Epithelial cell of esophagus (primary cell): ENCODE measurements around a stretch of chr1.

- RRBS: no CpG with 5 or more reads among the region's 11 CpGs
Observed at GRCh38 chr1:203177231-203178026, 1.8 kb upstream of the MYBPH start.

DNA sequence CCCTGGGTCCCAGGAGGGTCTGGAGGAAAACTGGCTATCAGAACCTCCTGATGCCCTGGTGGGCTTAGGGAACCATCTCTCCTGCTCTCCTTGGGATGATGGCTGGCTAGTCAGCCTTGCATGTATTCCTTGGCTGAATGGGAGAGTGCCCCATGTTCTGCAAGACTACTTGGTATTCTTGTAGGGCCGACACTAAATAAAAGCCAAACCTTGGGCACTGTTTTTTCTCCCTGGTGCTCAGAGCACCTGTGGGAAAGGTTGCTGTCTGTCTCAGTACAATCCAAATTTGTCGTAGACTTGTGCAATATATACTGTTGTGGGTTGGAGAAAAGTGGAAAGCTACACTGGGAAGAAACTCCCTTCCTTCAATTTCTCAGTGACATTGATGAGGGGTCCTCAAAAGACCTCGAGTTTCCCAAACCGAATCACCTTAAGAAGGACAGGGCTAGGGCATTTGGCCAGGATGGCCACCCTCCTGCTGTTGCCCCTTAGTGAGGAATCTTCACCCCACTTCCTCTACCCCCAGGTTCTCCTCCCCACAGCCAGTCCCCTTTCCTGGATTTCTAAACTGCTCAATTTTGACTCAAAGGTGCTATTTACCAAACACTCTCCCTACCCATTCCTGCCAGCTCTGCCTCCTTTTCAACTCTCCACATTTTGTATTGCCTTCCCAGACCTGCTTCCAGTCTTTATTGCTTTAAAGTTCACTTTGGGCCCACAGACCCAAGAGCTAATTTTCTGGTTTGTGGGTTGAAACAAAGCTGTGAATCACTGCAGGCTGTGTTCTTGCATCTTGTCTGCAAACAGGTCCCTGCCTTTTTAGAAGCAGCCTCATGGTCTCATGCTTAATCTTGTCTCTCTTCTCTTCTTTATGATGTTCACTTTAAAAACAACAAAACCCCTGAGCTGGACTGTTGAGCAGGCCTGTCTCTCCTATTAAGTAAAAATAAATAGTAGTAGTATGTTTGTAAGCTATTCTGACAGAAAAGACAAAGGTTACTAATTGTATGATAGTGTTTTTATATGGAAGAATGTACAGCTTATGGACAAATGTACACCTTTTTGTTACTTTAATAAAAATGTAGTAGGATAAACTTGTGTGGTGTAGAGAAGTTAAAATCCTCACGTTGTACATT lies 3.6 kb downstream of the BTG2 start:
- RRBS: no CpG with 5 or more reads among the region's 5 CpGs

GRCh38 chr1:203536744-203537482 lies 43.0 kb downstream of the OPTC start:
- RRBS: 0% methylated on average over 1 of the region's 5 CpGs

- RRBS: no CpG with 5 or more reads among the region's 2 CpGs
Observed at GRCh38 chr1:203658126-203658483, 31.5 kb downstream of the ATP2B4 start.

GRCh38 chr1:203663054-203663812 lies 36.6 kb downstream of the ATP2B4 start:
- RRBS: no CpG with 5 or more reads among the region's 4 CpGs

DNA sequence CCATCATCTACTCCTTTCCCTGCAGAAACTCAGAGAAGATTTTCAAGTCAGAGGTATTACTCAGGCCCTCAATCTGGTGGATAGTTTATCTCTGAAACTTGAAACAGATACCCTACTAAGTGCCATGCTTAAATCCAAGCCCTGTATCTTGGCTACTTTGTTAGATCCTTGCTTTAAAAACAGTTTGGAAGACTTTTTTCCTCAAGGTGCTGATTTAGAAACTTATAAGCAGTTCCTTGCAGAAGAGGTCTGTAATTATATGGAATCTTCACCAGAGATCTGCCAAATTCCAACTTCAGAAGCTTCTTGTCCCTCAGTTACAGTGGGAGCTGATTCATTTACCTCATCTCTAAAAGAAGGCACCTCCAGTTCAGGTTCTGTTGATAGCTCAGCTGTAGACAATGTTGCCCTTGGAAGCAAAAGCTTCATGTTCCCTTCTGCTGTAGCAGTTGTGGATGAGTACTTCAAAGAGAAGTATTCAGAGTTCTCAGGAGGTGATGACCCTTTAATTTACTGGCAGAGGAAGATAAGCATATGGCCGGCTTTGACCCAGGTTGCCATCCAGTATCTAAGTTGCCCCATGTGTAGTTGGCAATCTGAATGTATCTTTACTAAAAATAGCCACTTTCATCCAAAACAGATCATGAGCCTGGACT lies 4.4 kb downstream of the ZBED6 start:
- RRBS: no CpG with 5 or more reads among the region's 1 CpG

DNA sequence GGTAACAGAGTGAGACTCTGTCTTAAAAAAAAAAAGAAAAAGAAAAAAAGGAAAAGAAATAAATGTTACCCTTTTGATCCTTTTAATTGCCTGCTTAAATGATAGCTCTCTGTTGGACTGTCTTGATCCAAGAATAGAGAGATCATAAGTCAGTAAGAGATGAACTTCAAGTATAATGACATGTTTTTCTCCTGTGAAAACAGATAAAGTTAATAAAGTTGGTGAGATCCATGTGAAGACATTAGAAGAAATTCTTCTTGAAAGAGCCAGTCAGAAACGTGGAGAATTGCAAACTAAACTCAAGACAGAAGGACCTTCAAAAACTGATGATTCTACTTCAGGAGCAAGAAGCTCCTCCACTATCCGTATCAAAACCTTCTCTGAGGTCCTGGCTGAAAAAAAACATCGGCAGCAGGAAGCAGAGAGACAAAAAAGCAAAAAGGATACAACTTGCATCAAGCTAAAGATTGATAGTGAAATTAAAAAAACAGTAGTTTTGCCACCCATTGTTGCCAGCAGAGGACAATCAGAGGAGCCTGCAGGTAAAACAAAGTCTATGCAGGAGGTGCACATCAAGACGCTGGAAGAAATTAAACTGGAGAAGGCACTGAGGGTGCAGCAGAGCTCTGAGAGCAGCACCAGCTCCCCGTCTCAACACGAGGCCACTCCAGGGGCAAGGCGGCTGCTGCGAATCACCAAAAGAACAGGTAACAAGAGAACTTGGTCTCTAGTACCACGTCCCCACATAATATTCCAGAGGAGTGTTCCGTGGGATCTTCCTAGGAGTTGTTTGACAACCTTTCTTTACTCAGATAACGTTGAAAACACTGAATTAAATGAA lies 14.2 kb upstream of the SNRPE start:
- RRBS: no CpG with 5 or more reads among the region's 11 CpGs

- RRBS: 1% methylated on average over 2 of the region's 75 CpGs
Observed at GRCh38 chr1:204074167-204075157, 1.5 kb downstream of the SOX13 start.

DNA sequence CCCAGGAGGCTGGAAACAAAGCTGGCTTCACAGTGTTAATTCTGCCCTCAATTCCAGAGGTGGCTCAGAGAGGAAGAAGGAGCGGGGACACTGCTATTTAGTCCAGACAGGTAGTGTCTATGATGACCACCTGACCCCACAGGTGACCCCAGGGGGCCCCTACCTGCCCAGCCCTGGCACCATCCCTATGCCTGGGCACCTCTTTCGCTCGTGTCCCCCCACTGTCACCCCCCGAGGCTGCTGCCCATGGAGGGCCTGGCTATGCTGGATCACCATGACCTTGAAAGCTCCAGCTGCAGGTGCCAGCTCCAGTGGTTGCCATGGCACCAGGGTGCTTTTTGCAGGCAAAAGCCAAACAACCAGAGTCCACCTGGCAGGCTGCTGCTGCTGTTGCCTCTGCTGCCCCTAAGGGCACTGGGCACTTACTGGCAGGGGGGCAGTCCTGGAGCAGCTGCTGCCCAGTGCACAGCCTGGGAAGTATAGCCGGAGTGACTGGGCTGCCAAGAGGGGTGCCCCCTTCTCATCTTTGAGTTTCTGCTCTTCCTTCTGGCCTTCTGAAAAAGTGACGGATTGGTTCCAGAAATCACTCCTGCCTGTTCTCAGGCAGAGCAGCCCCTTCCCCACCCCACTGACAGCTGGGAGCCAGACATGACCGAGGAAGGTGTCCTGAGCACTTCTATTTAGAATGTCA lies 21.6 kb downstream of the ETNK2 start:
- RRBS: no CpG with 5 or more reads among the region's 7 CpGs

- RRBS: no CpG with 5 or more reads among the region's 3 CpGs
Observed at GRCh38 chr1:204142230-204142800, 9.5 kb downstream of the ETNK2 start.

DNA sequence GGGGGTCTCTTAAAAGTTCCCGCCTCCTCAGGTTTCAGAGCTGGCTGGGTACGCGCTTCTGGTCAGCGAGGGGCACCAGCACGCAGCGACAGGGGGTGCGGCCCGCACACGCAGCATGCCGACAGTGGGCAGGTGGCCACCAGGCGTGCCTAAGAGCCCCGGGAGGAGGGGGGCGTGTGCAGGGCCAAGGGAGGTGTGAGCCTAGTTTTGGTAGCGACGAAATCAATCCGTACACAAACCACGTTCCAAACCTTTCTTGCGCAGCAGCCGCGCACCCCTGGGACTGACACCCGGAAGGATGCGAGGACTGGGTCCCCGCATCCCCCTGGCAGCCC lies 657 bp downstream of the ETNK2 start:
- RRBS: no CpG with 5 or more reads among the region's 23 CpGs

GRCh38 chr1:204225719-204226259 lies 12.0 kb upstream of the GOLT1A start:
- RRBS: no CpG with 5 or more reads among the region's 11 CpGs

GRCh38 chr1:204266146-204266826 lies 52.5 kb upstream of the GOLT1A start:
- RRBS: no CpG with 5 or more reads among the region's 4 CpGs

GRCh38 chr1:204307105-204308229 lies 52.3 kb downstream of the PLEKHA6 start:
- RRBS: no CpG with 5 or more reads among the region's 17 CpGs

GRCh38 chr1:204342900-204343099 lies 16.9 kb downstream of the PLEKHA6 start:
- RRBS: no CpG with 5 or more reads among the region's 5 CpGs

DNA sequence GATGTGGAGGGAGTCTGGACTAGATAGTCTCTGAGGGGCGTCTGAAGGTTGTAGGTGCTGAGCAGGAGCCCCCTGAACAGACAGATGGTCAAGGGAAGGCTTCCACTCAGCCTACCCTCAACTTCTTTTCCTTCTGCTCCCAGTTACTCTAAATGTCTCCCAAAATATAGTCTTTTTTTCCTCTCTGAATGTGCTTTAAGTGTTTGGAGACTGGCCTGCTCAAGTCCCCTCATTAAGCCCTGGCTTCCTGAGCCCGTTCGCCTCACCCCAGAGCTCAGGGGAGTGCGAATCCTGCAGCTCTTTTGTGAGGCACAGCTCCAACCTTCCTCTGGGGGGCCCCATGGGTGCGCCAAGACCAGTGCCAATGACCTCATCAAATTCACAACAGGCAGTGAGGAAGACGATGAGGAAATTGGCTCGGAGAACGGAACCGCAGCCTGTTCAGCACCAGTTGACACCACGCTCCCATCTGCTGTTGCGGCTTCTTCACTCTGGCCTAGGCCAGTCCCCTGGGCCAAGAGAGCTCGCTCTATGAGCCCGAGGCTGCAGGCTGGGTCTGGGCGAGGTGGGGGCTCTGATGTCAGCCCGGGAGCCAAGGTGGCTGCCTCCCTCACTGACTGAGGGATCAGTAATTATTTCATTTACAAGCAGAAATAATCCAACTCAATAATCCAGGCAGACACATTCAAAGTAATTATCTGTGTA lies 2.3 kb downstream of the PLEKHA6 start:
- RRBS: no CpG with 5 or more reads among the region's 15 CpGs

- RRBS: no CpG with 5 or more reads among the region's 7 CpGs
Observed at GRCh38 chr1:204451615-204452176, 40.1 kb upstream of the PPP1R15B start.

GRCh38 chr1:204479183-204480407 lies 15.0 kb downstream of the PIK3C2B start:
- RRBS: no CpG with 5 or more reads among the region's 14 CpGs

GRCh38 chr1:204567534-204567928 lies 51.3 kb downstream of the MDM4 start:
- RRBS: no CpG with 5 or more reads among the region's 6 CpGs

GRCh38 chr1:204578726-204579551 lies 62.7 kb downstream of the MDM4 start:
- RRBS: no CpG with 5 or more reads among the region's 16 CpGs